Type B pancreatic cell (in vitro differentiated cells): ENCODE data around the genes PML and ARID3B.

- PRO-cap = no peak
Observed at GRCh38 chr15:73088493-73088883, 36.2 kb downstream of the NEO1 start.

- PRO-cap = no peak
Observed at GRCh38 chr15:73318433-73319201, 50.1 kb downstream of the HCN4 start.

- PRO-cap = no peak
Observed at GRCh38 chr15:73366828-73367436, 1.8 kb downstream of the HCN4 start.

- PRO-cap = no peak
Observed at GRCh38 chr15:73573488-73574099, 59.6 kb downstream of the NPTN start.

GRCh38 chr15:73694260-73694756 lies 10.1 kb downstream of the CD276 start:
- PRO-cap = no peak

- PRO-cap = no peak
Observed at GRCh38 chr15:73742939-73743348, 10.2 kb downstream of the INSYN1 start.

- PRO-cap = no peak
Observed at GRCh38 chr15:73946329-73946963, 20.2 kb downstream of the LOXL1 start.

DNA sequence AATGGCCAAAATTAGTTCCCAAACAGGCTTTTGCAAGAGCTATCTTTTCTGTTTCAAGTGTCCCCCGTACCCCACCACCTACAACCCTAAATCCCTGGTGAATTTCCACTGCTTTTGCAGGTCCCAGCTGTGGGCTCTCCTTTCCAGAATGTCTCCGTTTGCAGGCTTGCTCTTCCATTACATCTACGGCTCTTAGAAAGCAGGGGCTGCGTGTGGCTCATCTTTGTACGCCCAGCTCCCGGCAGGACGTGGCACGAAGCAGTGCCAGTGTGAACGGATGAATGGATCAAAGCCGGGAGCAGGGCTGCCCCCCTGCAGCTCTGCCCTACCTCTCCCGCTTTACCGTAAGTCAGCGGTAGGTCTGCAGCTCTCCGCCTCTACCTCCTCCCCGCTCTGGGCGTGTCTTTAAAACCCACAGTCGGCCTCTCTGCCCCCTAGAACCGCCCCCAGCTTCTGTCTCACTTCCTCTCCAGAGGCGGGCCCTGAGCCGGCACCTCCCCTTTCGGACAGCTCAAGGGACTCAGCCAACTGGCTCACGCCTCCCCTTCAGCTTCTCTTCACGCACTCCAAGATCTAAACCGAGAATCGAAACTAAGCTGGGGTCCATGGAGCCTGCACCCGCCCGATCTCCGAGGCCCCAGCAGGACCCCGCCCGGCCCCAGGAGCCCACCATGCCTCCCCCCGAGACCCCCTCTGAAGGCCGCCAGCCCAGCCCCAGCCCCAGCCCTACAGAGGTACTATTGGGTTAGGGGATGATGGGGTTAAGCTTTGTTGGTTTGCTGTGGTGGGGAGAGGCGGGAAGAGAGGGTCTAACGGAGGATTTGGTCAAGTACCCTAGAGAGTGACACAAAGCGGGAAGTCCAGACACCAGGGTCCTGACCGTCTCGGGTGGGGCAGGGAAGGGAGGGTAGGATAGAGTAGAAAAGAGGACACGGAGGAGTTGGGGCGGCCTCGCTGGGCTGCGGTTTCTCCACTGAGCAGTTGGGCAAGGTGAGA lies at the start of gene PML:
Gene PML, plus strand, starts transcription at position 509 of the 996 bp plus-strand sequence.
- PRO-cap = bidirectional peak, plus-strand start at position 576 of the sequence, minus-strand start at position 395 of the sequence; unidirectional peak, plus-strand start at position 925 of the sequence

- PRO-cap = no peak
Observed at GRCh38 chr15:74007700-74008342, 13.3 kb downstream of the PML start.

GRCh38 chr15:74222629-74223157 lies 13.4 kb upstream of the CCDC33 start:
- PRO-cap = no peak

GRCh38 chr15:74365275-74365606 lies 2.2 kb downstream of the CYP11A1 start:
- PRO-cap = no peak

DNA sequence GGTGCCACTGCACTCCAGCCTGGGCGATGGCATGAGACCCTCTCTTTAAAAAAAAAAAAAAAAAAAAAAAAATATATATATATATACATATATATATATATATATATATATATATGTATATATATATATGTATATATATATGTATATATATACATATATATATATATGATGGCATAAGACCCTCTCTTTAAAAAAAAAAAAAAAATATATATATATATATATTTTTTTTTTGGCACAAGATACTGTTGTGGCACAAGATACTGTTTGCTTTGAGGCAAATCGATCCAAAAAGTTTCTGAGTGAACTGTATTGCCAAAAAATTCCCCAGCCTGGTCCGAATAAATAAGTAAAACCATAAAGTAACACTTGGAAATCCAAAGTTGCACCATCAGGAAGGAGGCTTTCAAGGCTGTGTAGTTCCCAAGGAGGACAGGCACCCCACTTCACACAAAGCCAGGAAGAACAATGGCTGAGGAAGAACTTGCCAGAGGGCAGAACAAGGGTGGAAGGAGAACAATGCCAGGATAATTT lies 15.9 kb upstream of the ARID3B start:
- PRO-cap = no peak

- PRO-cap = bidirectional peak, plus-strand start at chr15:74541257, minus-strand start at chr15:74541047; bidirectional peak, plus-strand start at chr15:74541680, minus-strand start at chr15:74541520
Observed at GRCh38 chr15:74541107-74541840, at the start of gene ARID3B. Gene ARID3B (plus strand): TSS chr15:74541220.

DNA sequence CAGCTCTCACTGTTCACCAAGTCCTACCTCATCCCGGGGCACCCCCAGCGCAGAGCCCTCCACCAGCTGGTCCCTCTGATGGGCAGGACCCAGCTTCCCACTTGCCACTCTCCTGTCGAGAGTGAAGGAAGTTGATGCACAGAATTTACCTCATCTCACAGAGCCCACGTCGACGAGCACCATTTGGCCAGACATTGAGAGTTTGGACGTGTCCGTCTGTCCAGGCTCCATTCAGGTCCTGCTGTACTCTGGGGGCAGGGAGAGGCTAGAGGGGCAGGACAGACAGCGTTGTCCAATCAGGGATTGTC lies 20.0 kb upstream of the CLK3 start:
- PRO-cap = no peak

DNA sequence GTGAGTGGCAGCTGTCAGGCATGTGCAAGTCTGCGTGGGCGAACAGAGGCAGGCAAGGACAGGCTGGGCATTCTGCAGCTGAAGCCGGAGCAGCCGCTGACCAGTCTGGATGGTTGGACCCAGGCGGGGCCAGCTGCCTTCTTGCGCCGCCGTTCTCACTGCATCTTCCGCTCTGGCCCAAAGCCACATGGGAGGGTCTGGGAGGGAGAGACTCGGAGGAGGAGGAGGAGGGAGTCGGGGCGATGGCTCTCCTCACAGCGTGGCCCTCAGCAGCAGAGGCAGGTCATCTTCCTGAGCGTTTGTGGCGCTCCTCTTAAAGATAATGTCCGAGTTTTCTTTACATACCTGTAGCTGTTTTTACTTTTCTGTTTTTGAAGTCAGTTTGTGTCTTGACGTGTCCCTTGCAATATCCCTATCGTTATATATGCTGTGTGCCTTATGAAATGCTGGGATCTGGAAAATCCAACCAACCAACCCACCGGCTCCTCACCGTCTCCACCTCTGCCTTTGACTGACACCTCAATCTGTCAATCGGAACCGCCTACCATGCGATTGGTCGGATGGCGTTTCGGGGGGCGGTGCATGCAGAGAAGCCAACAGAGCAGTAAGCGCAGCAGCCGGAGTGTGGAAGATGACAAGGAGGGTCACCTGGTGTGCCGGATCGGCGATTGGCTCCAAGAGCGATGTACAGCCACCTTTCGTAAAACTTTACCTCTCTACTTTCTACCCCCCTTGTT lies 6.1 kb downstream of the CLK3 start:
- PRO-cap = no peak

DNA sequence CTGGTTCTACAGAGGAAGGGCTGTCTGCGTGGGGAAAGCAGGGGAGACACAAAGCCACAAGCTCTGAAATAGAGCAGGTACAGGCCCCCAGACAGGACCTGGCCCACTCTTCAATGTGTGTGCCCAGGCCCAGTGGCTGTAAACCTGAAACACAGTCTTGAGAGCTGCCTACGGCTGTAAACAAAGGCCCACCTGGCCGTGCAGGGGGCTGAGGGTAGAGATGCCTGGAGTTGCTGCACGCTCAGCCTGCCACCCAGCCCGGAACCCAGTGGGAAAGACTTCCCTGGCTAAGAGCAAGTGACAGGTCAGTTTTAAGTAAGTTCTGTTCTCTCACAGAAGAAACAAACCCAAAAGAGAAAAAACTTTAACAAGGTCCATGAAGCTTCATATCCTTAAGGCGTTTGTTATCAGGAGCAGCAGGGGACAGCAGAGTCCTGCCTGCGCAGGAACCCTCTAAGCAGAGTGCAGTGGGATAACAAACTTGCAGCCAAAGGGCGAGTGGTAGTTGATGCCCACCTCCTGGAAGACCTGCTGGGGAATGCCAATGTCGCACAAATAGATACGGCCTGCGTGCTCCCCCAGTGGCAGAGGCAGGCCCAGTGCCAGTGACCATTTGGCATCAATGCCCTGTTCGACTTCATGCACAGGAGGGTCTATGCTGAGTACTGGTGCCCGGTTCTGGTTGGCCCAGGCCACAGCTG lies 16.7 kb downstream of the CLK3 start:
- PRO-cap = no peak

GRCh38 chr15:74785268-74786098 lies 3.6 kb downstream of the CSK start:
- PRO-cap = no peak

DNA sequence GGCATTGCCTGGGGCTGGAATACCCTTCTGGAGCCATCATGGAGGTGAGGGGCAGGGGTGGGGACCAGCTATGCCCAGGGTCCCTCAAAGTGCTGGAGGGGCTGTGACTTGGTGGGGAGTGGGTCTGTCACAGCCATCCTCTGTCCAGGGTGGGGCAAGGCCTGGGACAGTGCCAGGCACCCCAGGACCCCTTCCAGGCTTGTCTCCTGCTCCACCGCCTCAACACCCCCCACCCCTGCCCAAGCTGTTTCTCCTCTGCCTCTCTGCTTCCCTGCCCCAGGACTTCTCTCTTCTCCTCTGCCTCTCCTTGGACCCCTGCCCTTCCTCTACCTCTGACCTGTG lies 322 bp downstream of the LMAN1L start:
- PRO-cap = no peak

- PRO-cap = no peak
Observed at GRCh38 chr15:74865999-74866539, 7.1 kb downstream of the SCAMP2 start.

GRCh38 chr15:74933562-74933931 lies 4.3 kb downstream of the COX5A start:
- PRO-cap = no peak